B cell (primary cell): ENCODE results near the gene RIMBP2.

- PRO-cap = no peak
- CAGE, long polyA plus RNA = no peak
Observed at GRCh38 chr12:125079670-125080408, 14.6 kb downstream of the AACS start.

- PRO-cap = no peak
- CAGE, long polyA plus RNA = no peak
Observed at GRCh38 chr12:125149655-125150407, 36.4 kb upstream of the TMEM132B start.

DNA sequence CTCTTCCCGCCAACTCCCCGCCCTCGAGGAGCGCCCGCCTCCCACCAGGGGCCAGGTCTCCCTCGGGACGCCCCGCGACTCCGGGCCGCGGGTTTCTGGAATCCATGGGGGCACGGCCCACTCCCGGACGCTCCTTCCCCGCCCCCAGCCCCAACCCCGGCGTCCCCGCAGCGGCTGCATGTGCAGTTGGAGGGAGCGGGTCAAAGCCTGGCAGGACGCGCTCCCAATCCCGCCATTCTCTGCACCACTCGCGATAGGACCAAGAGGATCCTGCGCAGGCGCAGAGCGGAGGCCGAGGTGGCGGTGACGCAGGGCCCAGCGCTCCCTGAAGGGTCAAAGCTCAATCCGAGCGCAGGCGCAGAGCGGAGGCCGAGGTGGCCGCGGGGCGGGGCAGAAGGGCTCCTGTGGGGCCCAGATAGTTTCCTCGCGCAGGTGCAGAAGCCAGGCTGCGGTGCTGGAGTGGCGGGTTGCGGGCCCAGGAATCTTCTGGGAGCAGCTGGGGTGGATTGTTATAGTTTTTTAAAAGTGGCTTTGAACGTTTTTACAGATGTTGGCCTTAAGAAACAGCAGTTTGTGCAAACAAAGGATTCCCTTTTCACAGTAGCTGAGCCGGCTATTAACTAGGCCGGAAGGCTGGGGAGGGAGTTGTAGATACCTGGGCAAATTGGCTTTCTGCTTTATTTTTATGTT, 675.5 kb downstream of the TMEM132B start:
- PRO-cap = no peak
- CAGE, long polyA plus RNA = no peak

DNA sequence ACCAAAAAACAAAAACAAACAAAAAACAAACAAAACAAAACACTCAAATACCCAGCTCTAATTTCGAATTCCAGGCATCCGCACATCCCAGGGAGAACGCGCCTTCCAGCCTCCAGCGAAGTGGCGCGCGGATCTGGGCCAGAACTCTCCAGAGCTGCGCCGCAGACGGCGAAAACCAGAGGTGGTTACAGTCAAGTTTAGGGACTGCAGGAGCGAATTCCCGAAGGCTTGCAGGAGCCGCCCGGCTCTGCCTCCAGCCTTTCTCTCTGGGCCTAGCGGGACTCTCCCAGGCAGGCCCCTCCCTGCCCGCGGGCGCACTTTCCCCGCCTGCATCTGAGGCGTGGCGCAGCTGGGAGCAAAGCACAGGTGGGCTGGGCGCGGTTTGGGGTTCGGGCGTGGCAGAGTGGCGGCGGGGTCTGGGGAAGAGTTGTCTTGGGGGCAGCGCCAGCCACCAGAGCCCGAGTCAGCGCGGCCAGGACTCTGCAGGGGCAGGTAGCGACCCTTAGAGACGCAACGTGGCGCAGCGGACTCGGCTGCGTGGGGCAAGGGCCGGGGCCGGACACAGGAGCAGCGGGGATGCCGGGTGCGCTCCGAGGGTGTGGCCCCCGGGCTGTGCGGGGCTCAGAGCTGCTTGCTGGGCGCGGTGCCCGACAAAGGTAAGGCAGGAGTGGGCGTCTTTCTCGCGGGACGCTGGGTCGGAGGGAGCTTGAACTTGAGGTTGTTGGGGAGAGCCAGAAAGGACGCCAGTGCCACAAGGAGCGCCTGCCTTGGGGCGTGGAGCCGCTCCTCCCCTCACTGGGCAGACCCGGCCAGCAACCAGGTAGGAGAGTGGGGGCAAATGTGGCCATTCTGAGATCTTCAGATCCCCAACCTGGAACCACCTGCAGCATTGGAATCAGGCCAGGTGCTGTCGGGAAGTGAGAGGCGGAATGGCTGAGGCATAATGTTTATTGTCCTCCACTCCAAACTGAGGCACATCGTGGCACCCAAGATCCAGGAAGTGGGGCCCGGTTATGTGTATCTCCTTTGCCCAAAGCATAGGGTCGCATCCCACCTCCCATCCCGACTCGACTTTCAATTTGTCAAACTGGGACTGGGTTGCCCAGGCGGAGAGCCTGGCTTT, 1005.1 kb downstream of the TMEM132B start:
- PRO-cap = no peak
- CAGE, long polyA plus RNA = no peak

DNA sequence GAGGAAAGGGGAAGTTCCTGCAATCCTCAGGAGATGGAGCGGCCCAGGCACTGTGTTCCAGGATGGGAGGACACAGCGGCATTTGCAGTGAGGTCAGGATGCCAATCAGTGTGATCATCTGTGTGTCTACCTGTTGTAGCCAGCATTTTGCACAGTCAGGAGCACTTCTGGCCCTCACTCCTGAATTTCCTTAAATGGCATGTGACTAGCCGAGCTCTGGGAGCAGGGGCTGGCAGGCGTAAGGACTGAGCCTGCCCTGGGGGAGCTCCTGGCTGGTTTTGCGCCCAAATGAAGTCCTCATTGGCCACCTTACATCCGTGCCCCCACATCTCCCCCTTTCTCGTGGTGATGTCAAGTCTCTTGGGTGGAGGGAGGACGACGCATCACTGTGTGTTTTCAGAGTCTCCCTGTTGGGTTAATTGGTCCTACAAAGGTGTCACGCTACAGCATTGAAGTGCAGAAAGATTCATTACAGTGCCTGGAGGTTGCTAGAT, 1479.7 kb upstream of the TMEM132C start:
- PRO-cap = no peak
- CAGE, long polyA plus RNA = no peak

GRCh38 chr12:127528351-127528722, 738.6 kb upstream of the TMEM132C start:
- PRO-cap = no peak
- CAGE, long polyA plus RNA = no peak

DNA sequence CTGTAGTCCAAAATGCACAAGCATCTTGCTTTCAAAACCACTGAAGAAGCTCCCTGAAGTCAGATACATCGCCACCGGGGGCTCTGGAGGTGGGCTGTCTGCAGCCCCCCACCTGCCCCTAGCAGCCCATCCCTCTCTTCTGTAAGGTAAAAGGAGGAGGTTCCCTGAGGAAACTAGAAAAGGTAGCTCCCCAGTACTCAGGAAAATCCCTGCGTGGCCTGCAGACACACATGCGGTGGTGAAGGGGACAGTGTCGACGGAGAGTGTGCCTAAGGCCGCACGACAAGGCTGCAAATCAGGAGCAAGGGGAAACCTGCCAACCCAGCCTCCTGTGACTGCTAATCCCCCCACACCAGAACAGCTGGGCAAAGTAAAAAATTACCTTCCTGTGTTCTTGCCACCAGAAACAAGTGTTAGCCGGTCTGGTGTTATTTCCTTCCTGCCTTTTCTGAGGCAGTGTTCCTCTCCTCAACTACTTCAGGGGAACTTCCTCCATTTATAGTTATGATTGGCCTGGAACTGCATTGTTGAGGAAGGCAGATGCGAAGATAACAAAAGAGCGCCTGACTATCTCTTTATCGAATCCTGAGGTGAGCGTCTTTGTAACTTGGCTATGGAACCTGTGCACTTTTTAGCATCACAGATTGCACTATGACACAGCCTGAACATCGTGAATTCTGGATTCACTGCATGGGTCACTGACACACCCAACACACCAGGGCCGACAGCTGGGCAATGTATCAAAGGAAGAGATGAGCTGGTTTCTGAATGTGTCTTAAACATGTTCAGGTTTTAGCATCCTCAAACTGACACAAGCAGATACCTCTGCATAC, 29.1 kb downstream of the SLC15A4 start:
- PRO-cap = unidirectional peak, plus-strand start at position 505 of the sequence
- CAGE, long polyA plus RNA = no peak

DNA sequence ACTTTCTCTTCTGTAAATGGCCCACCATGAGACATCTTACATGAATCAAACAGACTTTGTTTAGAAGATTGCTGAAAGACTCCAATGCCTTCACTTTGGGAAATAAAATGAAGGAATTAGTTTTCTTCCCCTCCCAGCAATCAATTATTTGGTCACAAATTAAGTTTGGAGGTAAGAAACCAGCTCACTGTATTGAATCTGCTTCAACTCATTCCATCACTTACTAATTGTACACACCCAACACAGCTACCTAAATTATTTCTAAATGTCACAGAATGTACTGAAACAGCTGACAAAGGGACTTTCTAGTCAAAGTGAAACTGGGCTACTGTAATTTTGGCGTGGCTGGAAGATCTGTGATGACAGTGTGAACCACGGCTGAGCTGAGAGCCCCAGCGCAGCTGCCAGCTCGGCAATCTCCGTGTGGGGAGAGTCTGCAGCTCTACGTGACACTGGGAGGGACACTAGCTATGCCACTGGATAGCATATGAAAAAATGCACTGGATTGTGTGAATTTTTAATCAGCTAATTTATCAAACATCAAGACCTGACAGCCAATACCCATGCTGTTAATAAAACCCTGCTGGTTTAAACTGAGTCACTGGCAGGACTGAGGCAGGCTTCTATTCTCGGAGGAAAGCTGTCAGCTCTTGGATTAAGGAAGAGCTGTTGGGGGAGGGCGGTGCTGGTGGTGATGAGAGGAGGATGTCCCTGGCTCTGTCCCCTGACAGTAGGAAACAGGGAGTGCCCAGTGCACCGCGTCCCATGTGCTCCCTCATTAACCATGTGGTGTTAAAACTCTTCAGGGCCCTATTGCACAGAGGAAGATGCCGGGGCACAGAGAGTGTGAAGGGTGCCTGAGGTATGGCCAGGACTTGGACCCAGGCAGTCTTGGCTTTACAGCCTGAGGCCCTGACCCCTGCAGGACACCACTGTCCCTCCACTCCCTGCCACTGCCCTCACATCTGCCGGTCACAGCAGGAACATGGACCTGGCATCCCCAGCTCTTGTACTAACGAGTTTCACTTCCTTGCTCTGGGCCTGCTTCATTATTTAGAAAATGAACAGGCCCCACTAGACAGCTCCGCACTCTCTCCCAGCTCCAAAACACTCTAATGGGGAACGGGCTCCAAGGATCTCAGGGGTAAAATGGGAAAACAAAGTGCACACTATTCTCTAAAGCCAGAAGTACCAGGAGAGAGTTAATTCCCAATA, 13.3 kb downstream of the SLC15A4 start:
- PRO-cap = bidirectional peak, plus-strand start at position 1,054 of the sequence, minus-strand start at position 1,014 of the sequence
- CAGE, long polyA plus RNA = no peak

DNA sequence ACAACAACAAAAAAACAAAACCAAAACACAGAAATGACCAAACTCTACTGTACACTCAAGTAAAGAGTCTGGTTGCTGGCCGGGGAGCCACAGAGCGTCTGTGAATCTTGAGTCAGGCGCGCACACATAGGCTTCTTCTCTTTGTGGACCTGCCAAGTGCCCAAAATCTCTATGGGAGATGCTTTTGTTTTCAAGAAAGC, 16.9 kb downstream of the GLT1D1 start:
- PRO-cap = no peak
- CAGE, long polyA plus RNA = no peak

DNA sequence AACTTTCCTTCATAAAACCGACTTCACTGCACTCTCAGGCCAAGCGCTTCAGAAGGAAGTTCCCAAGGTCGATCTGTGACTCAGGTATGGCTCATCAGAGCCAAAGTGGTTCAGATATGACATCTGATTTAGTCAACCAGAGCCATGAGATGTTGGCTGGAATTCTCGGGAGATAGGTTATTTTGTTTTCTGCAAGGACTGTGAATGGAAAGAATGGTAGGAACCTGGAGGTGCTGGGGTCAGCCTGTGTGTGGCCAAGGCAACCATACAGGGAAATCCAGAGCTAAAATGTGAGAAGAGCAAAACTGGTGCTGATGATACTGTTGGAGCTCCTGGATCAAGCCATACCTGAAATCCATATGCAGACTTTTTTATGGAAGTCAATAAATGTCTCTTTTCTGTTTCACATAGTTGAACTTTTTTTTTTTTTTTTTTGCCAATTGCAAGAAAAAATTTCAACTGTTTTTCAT, 445.8 kb downstream of the GLT1D1 start:
- PRO-cap = unidirectional peak, minus-strand start at position 170 of the sequence
- CAGE, long polyA plus RNA = no peak

DNA sequence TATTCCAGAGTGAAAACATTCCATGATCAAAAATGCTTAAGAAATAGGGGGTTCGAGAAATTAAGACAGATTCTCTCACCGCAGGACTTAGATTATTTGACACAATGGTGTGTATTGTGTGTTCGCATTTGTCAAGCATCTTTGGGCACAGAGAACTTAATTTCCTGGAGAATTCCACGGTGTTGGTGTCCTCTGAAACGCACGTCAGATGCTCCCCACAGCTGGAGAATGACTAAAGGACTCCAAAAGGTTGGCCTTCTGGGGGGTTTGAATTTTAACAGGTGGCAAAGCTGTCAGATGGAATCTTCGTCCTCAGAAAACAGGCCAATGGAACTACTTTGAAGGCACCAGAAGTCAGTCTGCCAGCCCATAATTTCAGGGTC, 82.7 kb downstream of the TMEM132D start:
- PRO-cap = no peak
- CAGE, long polyA plus RNA = no peak

DNA sequence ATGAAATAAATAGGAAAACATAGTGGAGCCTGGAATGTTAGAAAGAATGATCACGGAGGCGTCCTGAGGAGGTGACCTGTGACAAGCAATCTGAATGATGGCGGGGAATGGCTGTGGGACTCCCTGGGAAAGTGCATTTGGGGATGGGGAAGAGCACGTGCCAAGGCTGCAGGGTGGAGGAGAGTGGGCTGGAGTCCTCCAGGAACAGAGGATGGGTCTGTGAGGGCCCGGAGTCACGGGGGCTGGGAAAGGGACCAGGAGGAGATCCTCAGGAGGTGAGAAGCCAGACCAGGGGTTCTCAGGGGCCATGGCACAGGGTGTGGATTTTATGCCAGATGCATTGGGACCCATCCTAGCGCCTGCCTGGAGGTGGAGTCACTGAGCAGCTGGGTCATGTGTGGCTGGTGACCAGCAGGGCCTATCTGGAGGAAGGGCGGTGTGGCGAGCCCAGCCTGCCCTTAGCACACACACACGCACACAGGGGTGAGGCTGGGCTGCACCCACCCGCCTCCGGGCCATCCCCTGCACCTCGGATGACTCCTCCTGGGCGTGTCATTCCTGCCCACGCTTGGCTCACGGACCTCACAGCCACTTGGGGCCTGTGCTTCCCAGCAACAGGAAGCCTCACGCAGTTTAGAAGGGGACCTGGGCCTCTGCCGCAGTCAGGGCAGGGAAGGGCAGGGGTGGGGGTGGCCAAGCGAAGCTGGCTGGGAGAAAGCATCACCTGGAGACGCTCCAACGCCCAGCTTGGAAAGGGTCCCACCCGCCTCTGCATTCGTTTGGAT, 36.4 kb upstream of the FZD10 start:
- PRO-cap = no peak
- CAGE, long polyA plus RNA = no peak

GRCh38 chr12:130716125-130716875, at the start of gene RIMBP2:
RIMBP2 (minus strand) TSS chr12:130716299.
- PRO-cap = no peak
- CAGE, long polyA plus RNA = no peak

DNA sequence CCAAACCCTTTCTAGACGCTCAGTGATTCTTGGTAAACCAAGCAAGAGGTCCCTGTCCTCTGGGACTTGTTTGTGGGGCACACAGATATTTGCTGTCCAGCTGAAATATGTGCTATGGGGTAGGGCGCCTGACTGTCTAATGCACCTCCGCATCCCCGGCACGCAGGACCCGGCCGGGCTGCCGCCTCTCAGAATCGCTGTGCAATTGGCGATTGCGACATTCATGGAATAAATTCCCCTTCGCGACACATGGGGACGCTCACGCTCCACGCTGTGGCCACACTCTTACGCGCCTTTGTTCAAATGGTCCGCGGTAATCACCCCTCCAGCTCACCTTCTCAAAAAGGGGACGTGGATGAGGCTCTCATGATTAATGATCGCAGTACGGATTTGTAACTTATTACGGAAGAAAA, 37.6 kb upstream of the ADGRD1 start:
- PRO-cap = no peak
- CAGE, long polyA plus RNA = no peak

GRCh38 chr12:131194028-131194438, 240.3 kb downstream of the ADGRD1 start:
- PRO-cap = no peak
- CAGE, long polyA plus RNA = no peak

- PRO-cap = no peak
- CAGE, long polyA plus RNA = no peak
Observed at GRCh38 chr12:131367485-131367920, 343.4 kb upstream of the SFSWAP start.

DNA sequence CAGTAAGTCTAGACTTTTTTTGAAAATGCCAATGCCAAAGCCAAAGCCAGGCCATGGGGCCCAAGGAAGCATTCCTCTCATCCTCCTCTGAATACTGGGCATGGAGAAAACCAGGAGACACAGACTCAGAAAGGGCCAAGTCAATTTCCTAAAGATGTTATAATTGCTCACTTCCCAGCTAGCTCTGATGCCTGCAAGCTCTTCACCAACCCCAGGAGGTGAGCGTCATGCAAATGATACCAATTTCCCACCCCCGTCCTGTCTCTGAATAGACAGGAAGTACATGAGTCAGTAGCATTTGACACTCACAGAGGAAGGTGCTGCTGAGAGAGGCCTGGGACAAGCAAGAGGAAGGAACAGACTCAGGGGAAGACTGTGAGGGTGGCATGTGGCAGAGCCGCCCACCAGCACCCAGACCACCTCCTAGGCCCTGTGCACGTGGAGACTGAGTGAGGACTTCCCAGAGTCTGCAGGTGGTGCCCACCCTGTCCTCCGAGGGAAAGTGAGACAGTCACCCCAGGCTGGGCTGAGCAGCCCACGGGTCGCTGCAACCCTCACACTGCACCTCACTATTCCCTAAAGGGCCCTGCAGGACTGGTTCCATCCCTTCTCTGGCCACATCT, 199.6 kb upstream of the SFSWAP start:
- PRO-cap = unidirectional peak, plus-strand start at position 291 of the sequence
- CAGE, long polyA plus RNA = no peak

DNA sequence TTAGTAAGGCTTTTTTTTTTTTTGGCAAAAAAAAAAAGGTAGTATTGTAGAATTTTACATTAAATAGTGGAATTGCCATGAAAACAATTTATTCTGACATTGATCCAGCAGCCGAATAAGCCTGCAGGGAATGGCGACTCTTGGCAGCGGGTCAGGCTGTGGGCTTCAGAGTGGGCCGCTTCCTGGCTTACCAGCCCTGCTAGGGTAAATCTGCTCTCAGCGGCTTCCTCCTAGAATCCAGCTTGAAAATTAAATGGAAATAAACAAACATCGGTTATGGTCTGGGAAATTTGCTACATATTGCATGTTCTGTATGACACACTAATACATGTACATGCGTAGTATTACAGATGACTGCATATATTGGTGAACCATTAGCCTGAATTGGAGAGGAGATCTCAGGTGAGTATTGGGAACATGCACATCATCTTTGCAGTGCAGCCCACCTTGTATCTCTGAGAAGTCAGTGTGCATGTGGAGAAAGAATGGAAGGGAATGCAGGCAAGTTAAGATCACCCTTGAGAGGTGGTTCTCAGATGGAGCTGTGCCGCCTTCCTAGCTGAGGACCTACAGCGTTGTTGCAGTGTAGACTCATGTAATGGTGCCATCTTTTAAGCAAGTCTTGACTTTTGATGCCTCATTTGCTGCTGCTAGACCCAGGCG, 35.0 kb downstream of the SFSWAP start:
- PRO-cap = no peak
- CAGE, long polyA plus RNA = no peak

- PRO-cap = no peak
- CAGE, long polyA plus RNA = no peak
Observed at GRCh38 chr12:131783735-131784485, 44.3 kb upstream of the MMP17 start.

DNA sequence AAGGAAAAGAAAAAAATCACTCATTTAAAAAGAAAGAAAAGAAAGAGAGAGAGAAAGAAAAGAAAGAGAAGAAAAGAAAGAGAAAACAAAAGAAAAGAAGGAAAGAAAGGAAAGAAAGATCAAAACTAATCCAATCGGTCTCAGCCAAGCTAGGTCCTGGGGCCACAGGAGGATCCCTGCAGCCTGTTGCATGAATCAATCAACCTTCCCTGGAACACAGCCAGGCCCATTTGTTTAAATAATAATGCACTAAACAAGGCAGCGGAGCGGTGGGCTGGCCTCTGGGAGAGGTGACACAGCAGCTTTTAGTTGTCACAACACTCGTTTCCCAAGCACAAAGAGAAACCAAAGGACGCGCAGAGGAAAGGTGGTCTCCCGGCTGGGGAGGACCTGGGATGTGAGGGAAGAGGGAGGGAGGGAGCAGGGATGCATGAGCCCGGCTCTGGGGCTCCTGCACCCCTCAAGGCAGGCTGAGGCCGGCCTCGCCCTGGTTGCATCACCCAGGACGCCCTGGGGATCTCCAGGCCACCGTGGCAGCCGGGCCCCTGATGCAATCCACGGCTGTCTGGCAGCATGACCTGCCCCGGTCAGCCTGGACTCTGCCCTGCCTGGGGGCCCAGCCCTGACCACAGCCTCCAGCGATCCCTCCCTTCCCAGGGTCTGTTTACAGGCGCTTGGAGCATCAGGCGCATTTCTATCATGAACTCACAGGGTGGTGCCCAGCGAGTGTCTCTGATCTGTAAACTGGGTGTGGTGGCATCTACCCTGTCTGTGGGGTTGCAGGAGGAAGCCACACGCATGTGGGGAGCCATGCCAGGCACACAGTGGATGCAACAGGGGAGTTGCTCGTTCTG, 32.4 kb downstream of the MMP17 start:
- PRO-cap = no peak
- CAGE, long polyA plus RNA = no peak